Suprapubic skin (tissue), 4 donors: ENCODE data around the gene VPS37B.

- PRO-cap = no peak
- RAMPAGE, long total RNA, 4 experiments = no peak in any of the 4 experiments
These were observed 14.6 kb downstream of the MLXIP start for GRCh38 chr12:122093034-122093602.

- PRO-cap = no peak
- RAMPAGE, long total RNA, 4 experiments = no peak in any of the 4 experiments
These were observed 27.3 kb downstream of the MLXIP start for GRCh38 chr12:122105797-122106303.

DNA sequence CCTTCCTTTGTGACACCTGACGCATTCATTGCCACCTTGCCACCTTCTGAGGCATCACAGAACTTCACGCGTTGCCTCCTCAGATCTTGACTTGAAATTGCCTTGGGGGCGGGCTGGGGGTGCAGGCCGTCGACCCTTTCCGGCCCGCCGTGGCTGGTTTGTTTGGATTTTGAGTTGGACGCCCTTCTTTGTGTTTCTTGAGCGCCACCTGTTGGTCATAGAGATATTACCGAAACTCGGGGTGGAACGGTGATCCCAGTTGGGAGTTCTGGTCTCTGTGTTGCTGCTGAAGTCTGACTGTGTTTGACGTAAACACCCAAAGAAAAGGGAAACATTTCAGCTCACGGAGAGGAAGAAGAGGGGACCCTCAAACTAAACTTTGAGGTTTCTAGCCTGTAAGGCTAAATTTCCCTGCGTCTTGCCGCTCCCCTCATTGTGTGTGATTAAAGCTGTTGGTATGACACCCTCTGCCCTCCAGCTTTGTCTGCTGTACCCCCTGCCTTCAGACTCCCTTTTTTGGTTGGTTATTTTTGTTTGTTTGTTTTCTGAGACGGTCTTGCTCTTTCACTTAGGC is 44.7 kb downstream of the MLXIP start:
- PRO-cap = no peak
- RAMPAGE, long total RNA, 4 experiments = no peak in any of the 4 experiments

GRCh38 chr12:122136543-122137083 is 37.4 kb downstream of the IL31 start:
- PRO-cap = no peak
- RAMPAGE, long total RNA, 4 experiments = no peak in any of the 4 experiments

- PRO-cap = no peak
- RAMPAGE, long total RNA, 4 experiments = start-site peak on the plus strand in 1 of 4 experiments, at chr12:122206809-122206930 at its widest, 6 reads per replicate
These were observed 3.2 kb downstream of the B3GNT4 start for GRCh38 chr12:122206408-122207460.

GRCh38 chr12:122226973-122227824 is 1.3 kb upstream of the DIABLO start:
- PRO-cap = no peak
- RAMPAGE, long total RNA, 4 experiments = no peak in any of the 4 experiments

- PRO-cap = unidirectional peak, minus-strand start at chr12:122400603
- RAMPAGE, long total RNA, 4 experiments = no peak in any of the 4 experiments
These were observed 22.3 kb downstream of the CLIP1 start for GRCh38 chr12:122399891-122400935.

DNA sequence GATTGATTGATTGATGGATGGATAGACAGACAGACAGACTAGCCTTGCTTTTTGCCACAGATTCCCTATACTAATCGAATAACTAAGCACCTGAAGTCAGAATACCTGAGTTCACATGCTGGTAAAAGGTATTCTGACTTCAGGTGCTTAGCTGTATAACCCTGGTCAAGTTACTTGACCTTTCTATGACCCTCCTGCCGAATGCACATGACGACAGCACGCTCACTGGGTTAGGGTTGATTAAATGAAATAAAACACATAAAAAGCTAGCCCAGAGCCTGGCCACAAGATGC is 1.6 kb downstream of the CLIP1 start:
- PRO-cap = no peak
- RAMPAGE, long total RNA, 4 experiments = no peak in any of the 4 experiments

GRCh38 chr12:122489120-122489783 is 11.5 kb downstream of the ZCCHC8 start:
- PRO-cap = no peak
- RAMPAGE, long total RNA, 4 experiments = no peak in any of the 4 experiments

DNA sequence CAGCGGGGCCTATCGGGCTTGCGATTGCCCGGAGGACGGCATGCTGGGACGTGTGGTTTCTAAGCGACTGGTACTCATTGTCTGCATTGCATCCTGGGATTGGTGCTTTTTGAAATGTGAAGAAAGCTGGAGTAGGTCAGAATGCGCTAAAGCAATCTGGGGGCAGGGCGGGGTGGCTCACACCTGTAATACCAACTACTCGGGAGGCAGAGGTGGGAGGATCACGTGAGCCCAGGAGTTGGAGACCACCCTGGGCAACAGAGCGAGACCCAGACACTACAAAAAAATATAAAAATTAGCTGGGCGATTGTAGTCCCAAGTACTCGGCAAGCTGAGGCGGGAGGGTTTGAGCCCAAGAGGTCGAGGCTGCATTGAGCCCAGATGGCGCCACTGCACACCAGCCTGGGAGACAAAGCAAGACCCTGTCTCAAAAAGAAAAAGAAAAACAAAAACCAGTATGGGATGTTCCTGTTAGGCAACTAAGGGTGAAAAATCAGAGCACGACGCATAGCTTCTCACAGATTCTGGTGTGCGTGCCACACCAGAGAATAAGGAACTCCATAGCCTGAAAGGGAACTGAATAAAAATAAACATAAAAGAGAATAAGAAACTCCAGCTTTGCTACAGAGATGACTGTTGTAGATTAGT is 424 bp upstream of the ZCCHC8 start:
- PRO-cap = bidirectional peak, plus-strand start at position 139 of the sequence, minus-strand start outside the sequence
- RAMPAGE, long total RNA, 4 experiments = no peak in any of the 4 experiments

- PRO-cap = no peak
- RAMPAGE, long total RNA, 4 experiments = no peak in any of the 4 experiments
These were observed 4.6 kb upstream of the ZCCHC8 start for GRCh38 chr12:122504985-122506021.

DNA sequence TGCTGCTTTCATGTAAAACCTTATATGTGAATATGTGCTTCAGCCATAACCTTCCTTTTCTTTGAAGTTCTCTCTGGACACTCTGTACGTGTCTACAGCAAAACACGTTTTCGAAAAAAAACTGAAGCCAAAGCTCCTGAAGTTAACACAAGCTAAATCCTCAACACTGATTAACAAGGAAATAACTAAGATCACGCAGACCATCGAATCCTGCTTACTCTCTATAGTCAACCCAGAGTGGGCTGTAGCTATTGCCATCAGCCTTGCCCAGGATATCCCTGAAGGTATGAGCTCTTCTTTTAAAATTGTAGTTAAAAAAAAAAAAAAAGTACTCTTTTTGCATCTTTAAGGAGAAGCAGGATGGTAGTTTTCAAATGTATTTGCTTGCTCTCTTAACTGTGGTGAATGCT is 75.9 kb downstream of the KNTC1 start:
- PRO-cap = no peak
- RAMPAGE, long total RNA, 4 experiments = start-site peak on the plus strand in 1 of 4 experiments, centred at position 179 of the sequence, 7 reads per replicate

GRCh38 chr12:122646916-122647205 is 56.3 kb downstream of the HCAR2 start:
- PRO-cap = no peak
- RAMPAGE, long total RNA, 4 experiments = no peak in any of the 4 experiments

DNA sequence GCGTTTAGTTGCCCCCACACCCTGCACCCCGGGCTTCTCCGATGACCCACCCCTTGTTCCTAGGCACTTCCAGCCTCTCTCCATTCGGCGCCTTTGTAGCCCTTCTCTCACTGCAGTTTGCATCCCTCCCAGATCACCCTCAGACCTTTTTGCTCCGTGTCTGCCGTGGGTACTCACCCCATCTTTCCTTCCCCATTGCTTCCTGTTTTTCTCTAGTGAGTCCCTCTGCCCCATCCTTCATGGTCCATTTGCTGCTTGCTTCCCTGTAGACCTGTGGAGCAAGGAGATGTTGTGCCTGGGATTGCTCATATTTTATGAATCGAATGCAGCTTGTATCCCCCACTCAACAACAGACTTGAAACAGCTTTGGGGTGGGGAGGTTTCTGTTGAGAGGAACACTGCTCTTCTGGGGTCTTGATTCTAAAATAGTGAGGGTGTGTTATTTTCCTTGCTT is 638 bp downstream of the DENR start:
- PRO-cap = no peak
- RAMPAGE, long total RNA, 4 experiments = no peak in any of the 4 experiments

DNA sequence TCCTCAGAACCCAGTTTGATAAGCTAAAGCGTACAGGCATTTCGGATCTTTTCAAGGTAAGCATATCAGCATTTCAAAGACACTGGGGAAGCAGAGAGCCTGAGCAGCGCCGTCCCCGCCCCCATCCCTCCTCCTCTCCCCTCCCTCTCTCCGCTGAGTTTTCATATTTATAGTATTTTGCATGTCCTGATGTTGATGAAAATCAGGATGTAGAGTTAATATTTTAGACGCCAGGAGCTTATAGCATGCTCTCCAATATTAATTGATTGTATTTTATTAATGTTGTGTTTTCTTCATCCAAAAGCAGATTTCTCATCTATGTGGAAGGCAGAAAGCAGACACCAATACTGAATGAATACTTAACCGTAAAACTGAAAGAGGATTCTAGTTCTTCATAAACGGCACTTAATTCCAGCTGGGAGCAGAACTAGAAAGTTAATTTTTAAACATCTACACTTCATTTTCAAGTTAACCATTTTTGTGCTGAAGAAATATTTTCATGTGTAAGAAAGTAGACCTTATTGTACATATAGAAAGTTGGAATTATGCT is 9.1 kb upstream of the HIP1R start:
- PRO-cap = no peak
- RAMPAGE, long total RNA, 4 experiments = no peak in any of the 4 experiments

DNA sequence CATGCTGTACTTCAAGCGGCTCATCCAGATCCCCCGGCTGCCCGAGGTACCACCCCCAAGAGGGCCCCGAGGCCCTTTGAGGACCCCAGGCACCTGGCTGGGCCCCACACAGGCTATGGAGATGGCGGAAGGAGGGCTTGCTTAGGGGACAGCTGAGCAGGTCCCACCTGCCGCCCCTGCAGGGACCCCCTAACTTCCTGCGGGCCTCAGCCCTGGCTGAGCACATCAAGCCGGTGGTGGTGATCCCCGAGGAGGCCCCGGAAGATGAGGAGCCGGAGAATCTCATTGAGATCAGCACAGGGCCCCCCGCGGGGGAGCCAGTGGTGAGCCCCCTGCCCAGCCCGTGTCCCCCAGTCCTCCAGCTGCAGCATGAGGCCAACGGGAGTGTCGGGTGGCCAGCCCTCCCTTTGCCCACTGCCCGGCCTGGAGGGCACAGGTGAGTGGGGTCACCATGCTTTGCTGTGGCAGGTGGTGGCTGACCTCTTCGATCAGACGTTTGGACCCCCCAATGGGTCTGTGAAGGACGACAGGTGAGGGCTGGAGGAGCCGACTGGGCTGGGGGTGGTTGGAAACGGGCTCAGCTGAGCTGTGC is 19.9 kb downstream of the HIP1R start:
- PRO-cap = no peak
- RAMPAGE, long total RNA, 4 experiments = start-site peak on the plus strand in 1 of 4 experiments, centred at positions 219 to 519 of the sequence, 86 to 112 reads per replicate

DNA sequence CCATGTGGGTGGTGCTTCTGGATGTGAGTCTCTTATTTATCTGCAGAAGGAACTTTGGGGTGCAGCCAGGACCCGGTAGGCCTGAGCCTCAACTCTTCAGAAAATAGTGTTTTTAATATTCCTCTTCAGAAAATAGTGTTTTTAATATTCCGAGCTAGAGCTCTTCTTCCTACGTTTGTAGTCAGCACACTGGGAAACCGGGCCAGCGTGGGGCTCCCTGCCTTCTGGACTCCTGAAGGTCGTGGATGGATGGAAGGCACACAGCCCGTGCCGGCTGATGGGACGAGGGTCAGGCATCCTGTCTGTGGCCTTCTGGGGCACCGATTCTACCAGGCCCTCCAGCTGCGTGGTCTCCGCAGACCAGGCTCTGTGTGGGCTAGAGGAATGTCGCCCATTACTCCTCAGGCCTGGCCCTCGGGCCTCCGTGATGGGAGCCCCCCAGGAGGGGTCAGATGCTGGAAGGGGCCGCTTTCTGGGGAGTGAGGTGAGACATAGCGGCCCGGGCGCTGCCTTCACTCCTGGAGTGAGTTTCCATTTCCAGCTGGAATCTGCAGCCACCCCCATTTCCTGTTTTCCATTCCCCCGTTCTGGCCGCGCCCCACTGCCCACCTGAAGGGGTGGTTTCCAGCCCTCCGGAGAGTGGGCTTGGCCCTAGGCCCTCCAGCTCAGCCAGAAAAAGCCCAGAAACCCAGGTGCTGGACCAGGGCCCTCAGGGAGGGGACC is 26.8 kb downstream of the HIP1R start:
- PRO-cap = no peak
- RAMPAGE, long total RNA, 4 experiments = start-site peak on the plus strand in 1 of 4 experiments, centred at position 372 of the sequence, 225 reads per replicate

GRCh38 chr12:122864144-122864910 is 29.1 kb downstream of the HIP1R start:
- PRO-cap = no peak
- RAMPAGE, long total RNA, 4 experiments = no peak in any of the 4 experiments

DNA sequence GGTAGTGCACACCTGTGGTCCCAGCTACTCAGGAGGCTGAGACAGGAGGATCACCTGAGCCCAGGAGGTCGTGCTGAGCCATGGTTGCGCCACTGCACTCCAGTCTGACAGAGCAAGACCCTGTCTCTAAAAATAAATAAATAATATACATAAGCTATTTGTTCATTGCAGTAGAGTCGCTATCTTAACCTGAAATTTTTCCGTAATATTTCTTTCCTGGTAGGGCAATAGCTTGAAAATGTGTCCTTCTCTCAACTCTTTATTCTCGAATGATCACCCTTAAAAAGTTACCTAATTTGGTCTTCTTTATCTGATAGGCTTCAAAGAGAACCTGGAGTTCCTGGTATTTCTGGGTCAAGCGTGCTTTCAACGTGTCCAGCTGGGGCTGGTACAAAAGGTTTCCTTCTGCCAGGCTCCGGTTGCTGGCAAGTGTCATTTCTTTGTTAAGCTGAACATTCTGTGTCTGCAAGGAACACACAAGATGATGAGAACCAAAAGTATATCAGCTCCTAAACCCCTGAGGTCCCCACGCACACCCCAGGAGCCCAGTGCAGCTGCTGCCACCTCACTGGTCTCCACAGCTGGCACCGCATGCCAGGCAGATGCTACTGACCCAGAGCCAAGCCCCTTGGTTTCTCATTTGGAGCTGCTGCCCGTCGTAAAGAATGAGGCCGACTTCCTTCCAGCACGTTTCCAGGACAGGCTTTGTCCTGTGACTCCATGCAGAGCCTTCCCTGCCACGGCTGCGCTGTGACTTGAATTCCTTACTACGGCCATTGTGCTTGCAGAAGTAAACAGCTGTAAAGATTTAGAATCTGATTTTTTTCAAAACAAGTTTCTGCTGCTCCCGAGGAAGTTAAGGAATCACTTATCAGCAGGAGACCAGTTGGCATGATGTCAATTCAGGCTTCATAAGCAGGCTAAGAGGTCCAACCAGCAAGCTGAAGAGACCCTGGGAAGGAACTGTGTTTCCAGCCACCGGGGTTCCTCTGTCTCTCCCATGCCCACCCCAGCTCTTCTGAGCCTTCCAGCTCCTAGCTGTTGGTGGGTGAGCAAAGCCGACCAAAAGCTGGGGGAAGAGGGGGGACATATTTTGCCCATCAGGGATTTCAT is 25.0 kb downstream of the VPS37B start:
- PRO-cap = no peak
- RAMPAGE, long total RNA, 4 experiments = no peak in any of the 4 experiments

DNA sequence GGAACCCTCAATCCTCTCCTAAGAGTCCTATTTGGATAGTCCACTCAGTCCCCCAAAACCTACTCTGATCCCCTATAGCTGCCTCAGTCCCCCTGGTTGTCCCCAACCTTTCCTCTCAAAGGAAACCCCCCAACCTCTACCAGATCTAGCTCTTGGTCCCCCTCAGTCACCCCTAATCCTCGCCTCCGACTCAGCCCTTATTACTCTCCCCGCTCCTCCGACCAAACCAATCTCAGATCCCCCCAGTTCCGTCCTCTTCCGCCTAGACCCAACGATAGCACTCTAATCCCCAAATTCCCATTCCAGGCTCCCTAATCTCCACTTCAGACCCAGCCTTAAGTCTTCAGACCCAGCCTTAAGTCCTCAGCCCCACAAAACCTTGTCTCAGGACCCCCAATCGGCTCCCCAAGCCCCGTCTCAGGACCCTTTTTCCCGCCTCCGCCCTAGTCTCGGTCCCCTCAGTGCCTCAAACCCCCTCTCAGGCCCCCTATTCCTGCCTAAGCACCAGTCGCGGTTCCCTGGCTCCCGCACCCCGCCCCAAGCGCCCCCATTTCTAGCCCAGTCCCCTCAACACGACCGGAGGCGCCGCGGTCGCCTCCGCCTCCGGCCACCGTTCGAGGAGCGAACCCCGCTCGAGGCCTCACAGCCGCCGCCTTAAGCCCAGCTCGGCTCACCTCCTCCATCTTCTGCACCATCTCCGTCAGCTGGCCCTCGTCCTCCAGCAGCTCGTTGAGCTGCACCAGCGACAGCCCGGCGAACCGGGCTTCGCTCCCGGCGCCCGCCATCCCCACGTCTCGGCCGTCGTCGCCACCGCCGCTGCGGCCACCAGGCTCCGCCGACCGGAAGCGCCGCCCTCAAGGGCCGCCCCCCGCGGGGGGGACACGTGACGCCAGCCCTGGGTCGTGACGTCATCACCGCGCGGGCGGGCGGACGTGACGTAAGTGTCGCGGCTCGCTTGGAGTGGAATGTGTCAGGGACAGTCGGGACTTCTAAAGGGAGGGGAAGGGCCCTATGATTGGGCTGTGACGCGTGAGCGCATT is at the start of gene VPS37B:
Gene VPS37B, minus strand, starts transcription at position 847 of the 1,040 bp plus-strand sequence.
- PRO-cap = unidirectional peak, minus-strand start at position 800 of the sequence
- RAMPAGE, long total RNA, 4 experiments = start-site peak on the minus strand in 4 of 4 experiments, centred at positions 685 to 827 of the sequence, 20 to 881 reads per replicate